Placental epithelial cell (primary cell): ENCODE data around the gene DYNC1H1.

- CAGE, long polyA plus RNA = no peak
Measured at GRCh38 chr14:100376830-100377428, 644 bp downstream of the WDR25 start.

DNA sequence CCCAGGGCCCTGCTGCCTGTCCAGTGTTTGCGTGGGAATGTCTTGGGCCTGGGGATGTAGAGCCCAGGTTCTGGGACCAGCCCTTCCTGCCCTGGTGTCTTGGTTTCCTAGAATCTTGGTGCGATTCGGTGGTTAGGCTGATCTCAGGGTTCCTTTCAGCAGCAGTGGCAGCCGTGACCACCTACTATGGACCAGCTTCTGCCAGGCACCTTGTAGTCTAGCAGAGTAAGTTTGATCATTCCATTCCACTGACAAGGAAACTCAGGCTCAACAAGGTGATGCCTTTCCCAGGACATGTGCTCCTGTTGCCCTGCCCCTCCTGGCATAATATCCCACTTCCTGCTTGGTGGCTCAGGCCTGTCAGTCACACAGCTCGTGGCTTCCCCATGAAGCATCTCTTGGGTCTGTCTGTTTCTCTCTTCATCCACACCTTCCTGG, 48.3 kb downstream of the WDR25 start:
- CAGE, long polyA plus RNA = no peak

- CAGE, long polyA plus RNA = no peak
Measured at GRCh38 chr14:100439157-100439782, 63.0 kb downstream of the WDR25 start.

DNA sequence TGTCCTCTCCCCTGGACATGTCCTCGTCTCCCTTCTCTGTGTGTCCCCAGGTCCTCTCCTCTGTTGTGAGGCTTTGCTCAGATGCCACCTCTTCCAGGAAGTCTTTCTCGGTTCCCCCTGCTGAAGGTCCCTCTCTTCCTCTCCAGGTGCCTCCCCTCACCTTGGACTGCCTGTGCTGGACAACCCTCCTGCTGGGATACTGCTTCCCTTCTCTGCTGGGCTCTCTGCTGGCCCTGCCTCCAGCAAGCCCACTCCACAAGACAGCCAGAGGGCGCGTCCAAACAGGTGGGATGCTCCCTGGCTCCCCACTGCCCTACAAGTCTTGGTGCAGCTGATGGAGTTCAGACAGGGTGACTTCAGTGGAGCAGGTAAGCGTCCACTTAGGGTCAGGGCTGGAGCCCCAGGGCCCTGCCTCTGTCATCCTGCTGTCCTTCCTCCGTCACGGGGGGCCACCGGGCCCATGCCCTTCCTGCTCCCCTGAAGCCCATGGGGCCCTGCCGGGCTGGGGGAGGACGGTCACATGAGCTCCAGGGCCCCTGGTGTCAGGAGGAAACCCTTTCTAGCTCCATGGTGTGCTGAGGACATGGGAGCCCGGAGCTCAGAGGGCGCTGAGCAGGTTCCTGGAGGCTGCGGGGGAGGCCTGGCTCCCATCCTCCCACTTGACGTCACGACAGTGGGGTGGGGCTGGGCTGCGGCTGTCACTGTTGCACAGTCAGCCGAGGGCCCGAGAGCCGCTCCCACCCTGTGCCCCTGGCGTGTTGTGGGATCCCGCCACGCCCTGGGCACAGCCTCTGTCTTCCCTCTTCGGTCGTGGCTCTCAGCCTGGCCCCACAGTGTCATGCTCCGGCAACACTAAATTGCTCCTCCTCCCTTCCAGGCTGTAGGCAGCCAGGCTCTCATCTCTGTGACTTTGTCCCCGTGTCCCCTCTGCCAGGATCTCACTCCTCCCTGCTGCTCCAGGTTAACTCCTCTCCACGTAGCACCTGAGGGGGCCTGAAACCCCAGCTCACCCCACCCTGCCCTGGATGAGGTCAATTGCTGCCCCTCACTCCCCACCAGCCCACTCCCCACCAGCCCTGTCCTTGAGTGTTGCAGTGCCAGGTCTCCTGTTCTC, 33.3 kb downstream of the BEGAIN start:
- CAGE, long polyA plus RNA = no peak

GRCh38 chr14:100572939-100573408, 14.2 kb downstream of the BEGAIN start:
- CAGE, long polyA plus RNA = no peak

DNA sequence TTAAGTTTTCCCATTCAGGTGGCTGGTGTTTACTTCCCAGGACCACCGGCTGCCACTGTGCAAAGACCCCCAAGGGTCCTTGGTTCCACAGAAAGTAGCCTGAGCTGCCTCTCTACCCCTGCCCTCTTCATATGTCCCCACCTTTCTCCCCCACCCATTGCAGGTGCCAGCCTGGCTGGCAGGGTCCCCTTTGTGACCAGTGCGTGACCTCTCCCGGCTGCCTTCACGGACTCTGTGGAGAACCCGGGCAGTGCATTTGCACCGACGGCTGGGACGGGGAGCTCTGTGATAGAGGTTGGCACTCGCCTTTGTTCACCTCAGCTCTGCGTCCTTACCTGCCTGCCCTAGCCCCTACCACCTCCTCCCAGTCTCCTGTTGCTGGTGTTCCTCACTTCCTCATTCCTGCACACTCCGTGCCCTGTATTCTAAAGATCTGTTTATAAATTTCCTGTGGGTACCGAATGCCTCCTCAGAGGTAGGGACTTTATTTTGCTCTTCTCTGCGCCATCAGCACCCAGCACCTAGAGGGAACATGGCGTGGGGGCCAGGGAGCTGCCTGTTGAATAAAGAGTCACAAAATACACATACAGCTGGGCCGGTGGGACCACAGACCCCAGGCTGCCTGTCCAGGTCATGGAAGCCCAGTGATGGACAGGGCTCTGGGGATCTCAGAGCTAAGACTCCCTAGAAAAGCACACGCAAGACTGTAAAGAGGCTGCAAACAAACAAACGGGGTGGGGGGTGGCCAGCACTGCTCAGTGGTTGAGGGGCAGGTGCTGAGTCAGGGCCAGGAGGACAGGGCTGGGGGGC, 2.3 kb downstream of the DLK1 start:
- CAGE, long polyA plus RNA = no peak

DNA sequence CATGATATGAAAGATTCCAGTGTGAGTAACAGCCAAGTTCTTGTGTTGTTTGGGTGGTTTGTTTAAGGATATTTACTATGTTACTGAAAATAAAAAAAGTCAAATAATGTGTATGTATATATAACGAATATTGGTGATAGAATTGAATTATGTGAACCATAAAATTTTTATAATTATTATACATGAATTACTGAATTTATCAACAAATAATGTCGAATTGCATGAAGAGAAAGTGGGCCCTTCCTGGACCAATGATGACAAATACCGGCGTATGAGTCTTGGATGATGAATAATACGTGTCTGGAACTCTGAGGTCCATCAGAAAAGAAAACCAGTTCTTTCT, 65.2 kb upstream of the RTL1 start:
- CAGE, long polyA plus RNA = no peak

DNA sequence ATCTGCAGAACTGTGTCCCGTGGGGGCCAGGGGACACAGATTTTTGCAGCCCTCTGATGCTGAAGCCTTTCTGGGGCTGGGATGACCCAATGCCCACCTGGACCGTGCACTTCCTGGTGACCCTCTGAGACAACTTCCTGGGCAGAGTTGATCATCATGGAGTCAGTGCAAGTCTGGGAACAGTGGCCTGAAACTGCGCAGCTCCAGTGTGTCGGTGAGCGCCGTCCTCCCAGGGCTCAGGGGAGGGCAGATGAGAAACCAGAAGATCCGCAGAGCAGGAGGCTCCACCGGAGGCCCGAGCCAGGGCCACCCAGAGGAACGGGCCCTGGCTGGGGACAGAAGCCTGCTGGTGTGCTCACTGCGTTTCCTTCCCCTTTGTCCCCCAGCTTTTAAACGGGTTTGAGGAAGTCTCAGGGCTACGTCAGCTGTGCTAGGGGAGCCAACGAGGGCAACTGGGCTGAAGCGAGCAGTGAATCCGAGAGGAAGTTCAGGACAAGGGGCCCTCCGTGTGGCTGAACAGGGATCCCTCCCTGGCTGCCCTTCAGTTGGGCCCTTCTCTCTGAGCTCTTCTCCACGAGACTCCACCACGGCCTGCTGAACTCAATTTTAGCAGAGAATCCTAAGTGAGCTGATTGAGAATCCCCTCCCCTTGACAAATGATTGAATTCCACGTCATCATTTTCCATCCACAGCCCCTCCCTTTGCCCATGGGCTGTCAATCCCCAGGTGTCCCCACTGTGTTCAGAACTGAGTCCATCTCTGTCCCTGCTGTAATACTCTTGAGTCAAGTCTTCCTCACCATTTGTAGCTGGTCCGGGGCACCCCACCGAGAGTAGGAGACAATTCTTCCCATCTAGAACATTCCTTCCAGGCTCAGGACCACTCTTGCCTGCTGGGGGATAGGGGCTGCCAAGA, 217.7 kb upstream of the RTL1 start:
- CAGE, long polyA plus RNA = no peak

- CAGE, long polyA plus RNA = no peak
Measured at GRCh38 chr14:101289007-101289361, 385.5 kb upstream of the RTL1 start.

DNA sequence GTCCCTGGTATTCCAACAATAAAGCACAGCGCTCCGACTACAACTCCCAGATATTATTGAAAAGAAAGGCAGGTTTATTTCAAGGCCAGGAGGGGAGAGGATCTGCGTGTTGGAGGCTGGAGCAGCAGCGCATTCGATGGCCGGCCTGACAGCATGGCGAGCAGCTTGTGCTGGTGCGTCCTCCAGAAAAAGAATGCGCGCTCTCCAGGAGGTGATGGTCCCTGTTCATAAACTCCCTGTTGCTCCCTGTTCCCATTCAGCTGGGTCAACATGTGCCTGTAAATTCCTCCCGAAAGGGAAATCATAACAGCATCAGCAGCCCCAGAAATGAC, 353.2 kb upstream of the PPP2R5C start:
- CAGE, long polyA plus RNA = no peak

- CAGE, long polyA plus RNA = no peak
Measured at GRCh38 chr14:101476350-101476887, 285.1 kb upstream of the PPP2R5C start.

DNA sequence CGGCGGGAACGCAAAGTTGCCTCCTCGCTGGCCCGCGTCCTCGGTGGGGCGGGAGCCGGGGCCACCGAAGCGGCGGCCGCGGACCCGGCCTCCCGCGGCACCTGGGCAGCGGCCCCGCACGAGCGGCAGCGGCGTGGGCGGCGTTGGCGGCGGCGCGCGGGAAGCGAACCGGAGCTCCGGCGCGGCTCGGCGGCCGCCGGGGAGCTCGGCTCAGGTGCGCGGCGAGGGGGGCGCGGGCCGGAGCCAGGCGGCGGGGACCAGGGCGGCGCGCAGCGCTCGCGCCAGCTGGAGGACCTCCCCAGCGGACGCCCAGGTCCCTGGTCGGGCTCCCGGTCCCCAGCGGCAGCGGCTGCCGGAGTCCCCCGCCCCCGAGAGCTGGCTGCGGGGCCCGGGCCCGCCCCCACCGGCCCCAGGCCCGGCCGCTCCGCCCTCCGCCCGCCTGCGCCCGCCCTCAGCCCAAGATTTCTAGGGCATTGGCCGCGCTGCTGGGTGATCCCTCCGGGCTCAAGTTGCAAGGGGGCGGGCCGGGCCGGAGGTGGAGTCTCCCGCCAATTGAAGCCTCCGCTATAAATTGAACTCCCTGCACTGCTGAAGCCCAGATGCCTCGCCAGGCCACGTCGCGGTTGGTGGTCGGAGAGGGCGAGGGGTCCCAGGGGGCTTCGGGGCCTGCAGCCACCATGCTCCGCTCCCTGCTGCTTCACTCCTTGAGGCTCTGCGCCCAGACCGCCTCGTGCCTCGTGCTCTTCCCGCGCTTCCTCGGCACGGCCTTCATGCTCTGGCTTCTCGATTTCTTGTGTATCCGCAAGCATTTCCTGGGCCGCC, 200.4 kb upstream of the PPP2R5C start:
- CAGE, long polyA plus RNA = no peak

DNA sequence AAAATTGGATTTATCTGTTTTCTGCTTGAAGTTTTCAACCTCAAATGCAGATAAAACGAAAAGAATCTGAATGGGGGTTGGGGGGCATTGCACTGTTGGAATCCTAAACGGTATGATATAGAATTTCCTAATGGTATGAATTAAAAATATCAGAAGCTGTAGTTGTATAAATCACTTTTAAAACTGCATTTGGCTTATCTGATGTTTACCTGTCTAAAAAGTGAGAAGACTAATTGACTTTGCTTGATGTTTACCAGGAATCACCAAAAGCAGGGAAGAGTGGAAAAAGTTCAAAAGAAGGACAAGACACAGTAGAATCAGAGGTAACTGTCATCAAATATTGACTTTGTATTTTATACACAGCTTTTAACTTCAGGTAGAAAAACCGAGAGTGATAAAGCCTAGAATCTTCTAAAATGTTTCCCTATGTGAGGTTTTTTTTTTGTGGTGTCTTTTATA, 1.2 kb downstream of the PPP2R5C start:
- CAGE, long polyA plus RNA = no peak

- CAGE, long polyA plus RNA = no peak
Measured at GRCh38 chr14:101767317-101768137, 6.0 kb downstream of the PPP2R5C start.

DNA sequence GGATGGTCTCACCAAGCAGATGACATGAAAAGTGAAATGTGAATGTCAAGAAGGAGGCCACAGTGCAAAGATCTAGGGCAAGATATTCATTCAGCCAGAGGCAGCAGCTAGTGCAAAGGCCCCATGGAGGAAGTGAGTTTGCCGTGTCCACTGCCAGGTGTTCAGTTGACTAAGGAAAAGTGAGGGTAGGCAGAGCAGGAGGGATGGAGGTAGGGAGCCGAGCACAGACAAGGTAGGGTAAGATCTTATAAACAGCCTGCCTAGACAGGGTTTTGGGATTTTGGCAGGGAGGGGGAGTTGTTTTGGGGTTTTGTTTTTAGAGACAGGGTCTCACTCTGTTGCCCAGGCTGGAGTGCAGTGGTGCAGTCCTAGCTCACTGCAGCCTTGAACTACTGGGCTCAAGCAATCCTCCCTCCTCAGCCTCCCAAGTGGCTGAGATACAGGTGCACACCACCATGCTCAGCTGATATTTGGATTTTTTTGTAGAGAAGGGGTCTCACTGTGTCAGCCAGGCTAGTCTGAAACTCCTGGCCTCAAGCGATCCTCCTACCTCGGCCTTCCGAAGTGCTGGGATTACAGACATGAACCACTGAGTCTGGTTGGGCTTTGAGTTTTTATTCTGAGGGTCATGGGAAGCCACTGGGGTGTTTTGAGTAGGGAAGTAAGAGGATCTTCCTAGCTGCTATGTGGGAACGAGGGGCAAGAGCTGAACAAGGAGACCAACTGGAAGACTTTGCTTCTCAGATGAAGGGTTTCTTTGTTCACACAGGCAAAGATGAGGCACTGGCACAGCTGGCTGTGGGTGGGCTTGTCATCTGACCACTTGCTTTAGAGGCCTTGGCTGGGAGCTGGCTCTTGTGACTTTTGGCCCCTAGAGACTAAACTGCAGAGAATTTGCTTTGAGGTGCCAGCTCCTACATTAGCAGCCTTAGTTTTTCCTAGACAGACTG, 12.2 kb downstream of the PPP2R5C start:
- CAGE, long polyA plus RNA = no peak

DNA sequence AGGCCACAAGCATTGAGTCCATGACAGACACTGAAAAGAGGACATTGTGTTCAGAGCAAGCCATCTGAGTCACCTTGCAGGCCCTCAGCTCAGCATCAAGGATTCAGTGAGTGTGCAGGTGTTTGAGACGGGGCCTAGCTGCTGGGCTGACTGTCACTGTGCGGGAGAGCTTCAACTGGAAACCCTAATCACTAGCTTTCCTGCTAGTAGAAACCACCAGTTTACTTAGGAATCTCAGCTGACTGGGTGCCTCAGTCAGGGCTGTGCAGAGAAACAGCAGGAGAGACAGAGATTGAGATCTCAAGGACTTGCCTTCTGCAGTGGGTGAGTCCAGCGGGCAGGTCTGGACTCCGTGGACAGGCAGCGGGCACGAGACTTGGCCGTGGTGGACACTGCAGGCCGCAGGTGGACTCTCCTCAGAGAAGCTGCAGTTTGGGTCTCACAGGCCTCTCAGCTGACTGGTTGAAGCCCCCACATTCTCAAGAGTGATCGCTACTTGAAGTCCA, 86.0 kb upstream of the DYNC1H1 start:
- CAGE, long polyA plus RNA = no peak

DNA sequence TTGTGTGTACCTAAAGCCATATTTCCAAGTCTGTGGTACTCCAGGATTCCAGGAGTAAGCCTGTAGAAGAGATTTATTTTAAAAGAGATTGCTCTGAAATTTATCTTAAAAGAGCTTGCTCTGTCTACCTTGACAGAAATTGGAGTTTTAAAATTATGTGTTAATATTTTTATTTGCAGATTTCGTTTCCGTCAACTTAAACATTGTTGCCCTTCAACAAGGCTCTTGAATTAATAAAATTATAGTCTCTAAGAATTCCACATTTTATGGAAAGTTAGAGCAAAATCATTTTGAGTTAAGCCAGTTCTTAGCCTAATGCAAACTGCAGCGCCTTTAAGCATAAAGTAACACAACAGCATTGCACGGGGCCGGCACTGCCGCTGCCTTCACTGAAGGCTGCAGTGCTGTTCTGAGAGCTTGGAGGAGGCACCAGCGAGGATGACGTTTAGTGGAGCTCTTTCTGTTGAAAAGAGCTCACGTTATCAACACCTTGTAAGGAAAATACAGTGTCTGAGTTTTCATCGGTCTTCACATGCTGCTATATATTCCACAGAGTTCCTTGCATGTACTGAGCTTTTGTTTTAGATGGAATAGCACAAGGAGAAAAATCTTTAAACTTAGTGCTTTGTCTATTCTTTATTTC, 38.4 kb upstream of the DYNC1H1 start:
- CAGE, long polyA plus RNA = no peak

- CAGE, long polyA plus RNA = no peak
Measured at GRCh38 chr14:101927724-101928336, 36.5 kb upstream of the DYNC1H1 start.

- CAGE, long polyA plus RNA = no peak
Measured at GRCh38 chr14:101964052-101965214, at the start of gene DYNC1H1. TSS of gene DYNC1H1 (plus strand) at chr14:101964573.

- CAGE, long polyA plus RNA = no peak
Measured at GRCh38 chr14:101980234-101981144, 16.1 kb downstream of the DYNC1H1 start.